ENCODE data around the genes FLVCR2 and TTLL5.

DNA sequence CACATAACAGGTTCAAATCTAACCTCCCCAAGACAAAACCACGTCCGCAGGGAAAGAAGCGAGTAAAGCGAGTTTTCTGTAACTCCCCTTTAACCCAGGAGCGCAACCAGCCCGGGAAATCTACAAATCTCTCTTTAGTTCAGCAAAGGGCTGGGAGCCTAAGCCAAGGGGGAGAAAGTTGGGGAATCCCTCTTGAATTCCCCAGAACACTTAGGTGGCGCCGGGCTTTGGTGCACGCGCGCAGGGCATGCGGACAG is 462 bp upstream of the FLVCR2 start:
- RRBS = 55% methylated on average over 7 of the region's 12 CpGs

DNA sequence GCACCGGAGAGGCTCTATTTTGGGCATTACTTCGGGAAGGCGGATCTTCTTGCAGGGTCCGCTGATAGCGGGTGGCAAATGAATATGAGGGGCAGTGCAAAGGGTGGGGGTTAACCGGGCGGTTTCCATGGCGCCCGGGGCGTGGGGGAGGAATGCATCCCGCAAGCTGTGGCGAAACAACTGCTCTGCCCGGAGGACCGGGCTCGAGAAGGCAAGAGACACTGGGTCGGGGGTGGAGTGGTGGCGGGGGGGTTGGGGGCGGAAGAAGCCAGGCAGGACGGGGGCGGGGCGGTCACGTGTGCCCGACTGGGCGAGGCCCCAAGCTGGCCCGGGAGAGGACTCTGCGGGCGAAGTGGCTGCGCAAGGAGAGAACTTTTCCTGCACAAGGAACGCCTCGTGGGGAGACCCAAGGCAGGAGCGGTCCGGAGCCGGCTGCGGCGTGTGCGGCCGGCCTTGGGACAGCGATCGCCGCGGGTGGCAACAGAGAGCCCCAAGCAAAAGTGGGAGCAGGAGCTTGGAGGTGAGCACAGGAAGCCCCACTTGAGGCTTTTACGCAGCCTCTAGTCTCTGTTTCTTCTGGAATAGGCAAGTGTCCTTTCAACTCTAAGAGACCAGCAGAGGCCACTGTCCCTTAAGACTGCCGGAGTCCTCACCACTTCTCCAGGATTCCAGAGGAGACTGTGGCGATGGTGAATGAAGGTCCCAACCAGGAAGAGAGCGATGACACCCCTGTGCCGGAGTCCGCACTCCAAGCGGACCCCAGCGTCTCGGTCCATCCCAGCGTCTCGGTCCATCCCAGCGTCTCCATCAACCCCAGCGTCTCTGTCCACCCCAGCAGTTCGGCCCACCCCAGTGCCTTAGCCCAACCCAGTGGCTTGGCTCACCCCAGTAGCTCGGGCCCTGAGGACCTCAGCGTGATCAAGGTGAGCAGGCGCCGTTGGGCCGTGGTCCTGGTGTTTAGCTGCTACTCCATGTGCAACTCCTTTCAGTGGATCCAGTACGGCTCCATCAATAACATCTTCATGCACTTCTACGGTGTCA is at the start of gene FLVCR2:
Gene FLVCR2 (plus strand): TSS at position 334 of the 1,041 bp plus-strand sequence.
- RRBS = 37% methylated on average over 19 of the region's 62 CpGs

DNA sequence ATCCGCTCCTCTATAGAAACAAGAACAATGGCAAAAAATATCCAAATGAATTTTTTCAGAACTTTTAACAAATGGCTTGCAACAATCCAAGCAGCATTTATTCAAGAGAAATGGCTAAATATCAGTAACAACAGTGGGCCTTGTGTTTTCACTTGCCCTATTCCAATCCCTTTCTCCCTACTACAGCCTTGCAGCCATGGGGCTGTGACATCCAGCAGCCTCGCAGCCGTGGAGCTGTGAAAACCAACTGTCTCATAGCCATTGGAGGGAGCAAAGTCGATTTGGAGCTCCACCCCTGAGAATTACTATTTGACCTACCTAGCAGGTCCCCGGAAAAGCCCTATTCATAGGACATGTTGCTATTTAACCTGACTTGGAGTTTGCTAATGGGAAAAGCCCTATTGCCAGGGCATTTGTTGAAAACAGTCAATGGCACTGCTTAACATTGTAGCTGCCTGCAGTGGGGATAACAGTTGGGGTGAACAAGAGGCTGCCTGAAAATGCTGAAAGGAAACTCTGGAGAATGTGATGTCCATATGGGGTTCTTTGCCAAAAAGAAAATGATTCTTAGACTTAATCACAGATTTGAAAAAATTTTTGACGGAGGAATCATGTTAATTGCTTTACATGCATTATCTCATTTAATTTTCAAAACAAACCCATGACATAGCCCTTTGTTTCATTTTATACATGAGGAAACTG is 33.2 kb downstream of the ERG28 start:
- RRBS = no CpG with 5 or more reads among the region's 6 CpGs

- RRBS = under 1% methylated on average over 21 of the region's 82 CpGs
Measured at GRCh38 chr14:75660691-75662002, at the start of gene TTLL5. Gene TTLL5 (plus strand): TSS chr14:75661246.

GRCh38 chr14:75723612-75724354 is 62.7 kb downstream of the TTLL5 start:
- RRBS = no CpG with 5 or more reads among the region's 4 CpGs

DNA sequence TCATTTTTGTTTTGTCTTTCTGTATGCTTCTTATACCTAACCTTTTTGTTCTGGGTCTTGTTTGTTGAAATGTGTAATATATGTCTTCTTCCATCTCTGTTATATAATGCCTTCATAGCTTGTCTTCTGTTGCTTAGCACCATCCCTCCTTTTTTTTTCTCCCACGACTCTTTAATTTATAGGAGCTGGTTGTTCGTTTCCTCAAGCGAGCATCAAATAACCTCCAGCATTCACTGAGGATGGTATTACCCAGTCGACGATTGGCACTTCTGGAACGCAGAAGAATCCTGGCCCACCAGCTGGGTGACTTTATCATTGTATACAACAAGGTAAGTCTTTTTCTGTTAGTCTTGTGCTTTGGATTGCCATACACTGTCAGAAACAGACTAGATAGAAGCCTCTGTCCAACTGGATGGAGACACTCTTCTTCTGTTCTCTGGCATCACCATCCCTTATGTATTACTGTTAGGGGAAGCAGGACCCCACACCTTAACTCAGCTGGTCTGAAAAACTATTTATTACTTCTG is 114.3 kb downstream of the TTLL5 start:
- RRBS = no CpG with 5 or more reads among the region's 6 CpGs

- RRBS = no CpG with 5 or more reads among the region's 7 CpGs
Measured at GRCh38 chr14:75867777-75868369, 113.9 kb downstream of the TGFB3 start.

- RRBS = no CpG with 5 or more reads among the region's 12 CpGs
Measured at GRCh38 chr14:76348787-76349372, 27.1 kb upstream of the ESRRB start.

GRCh38 chr14:76473218-76473968 is 97.5 kb downstream of the ESRRB start:
- RRBS = no CpG with 5 or more reads among the region's 18 CpGs

DNA sequence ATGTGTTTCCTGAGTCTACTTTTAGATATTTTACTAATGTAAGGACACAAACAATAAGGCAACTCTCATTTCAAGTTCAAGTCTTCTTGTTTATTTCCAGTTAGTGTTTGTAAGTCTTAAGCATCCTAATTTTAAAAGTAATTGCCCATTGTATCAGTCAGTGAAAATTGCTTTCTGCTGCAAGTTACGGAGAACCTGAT is 100.4 kb downstream of the ESRRB start:
- RRBS = no CpG with 5 or more reads among the region's 1 CpG

DNA sequence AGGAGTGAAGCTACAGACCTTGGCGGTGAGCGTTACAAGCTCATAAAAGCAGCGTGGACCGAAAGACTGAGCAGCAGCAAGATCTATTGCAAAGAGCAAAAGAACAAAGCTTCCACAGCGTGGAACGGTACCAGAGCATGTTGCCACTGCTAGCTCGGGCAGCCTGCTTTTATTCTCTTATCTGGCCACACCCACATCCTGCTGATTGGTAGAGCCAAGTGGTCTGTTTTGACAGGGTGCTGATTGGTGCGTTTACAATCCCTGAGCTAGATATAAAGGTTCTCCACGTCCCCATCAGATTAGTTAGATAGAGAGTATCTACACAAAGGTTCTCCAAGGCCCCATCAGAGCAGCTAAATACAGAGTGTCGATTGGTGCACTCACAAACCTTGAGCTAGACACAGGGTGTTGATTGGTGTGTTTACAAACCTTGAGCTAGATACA is 160.2 kb downstream of the ESRRB start:
- RRBS = no CpG with 5 or more reads among the region's 10 CpGs

GRCh38 chr14:76726315-76727089 is 34.8 kb upstream of the VASH1 start:
- RRBS = no CpG with 5 or more reads among the region's 15 CpGs

DNA sequence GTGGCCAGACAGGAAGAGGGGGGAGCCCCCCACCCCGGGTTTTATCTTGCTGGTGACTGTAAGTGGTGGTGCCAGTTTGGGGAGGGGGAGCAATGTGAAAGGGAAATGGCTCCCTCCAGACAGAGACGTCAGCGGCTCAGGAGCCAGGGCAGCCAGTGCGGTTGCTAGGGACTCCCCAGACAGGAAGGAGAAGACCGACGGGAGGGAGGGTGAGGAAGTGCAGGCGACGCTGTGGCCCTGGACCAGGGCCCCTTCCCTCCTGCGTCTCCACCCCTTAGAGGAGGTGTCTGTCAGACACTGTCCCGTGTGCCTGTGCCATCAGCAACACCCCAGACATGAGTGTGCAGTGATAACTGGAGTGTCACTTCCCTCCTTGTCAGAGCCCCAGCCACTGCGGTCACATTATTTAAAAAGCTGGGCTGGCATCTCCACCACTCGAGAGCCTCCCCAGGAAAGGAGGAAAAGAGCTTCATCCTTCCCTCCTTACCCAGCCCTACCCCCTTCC is 7.0 kb downstream of the VASH1 start:
- RRBS = no CpG with 5 or more reads among the region's 12 CpGs

DNA sequence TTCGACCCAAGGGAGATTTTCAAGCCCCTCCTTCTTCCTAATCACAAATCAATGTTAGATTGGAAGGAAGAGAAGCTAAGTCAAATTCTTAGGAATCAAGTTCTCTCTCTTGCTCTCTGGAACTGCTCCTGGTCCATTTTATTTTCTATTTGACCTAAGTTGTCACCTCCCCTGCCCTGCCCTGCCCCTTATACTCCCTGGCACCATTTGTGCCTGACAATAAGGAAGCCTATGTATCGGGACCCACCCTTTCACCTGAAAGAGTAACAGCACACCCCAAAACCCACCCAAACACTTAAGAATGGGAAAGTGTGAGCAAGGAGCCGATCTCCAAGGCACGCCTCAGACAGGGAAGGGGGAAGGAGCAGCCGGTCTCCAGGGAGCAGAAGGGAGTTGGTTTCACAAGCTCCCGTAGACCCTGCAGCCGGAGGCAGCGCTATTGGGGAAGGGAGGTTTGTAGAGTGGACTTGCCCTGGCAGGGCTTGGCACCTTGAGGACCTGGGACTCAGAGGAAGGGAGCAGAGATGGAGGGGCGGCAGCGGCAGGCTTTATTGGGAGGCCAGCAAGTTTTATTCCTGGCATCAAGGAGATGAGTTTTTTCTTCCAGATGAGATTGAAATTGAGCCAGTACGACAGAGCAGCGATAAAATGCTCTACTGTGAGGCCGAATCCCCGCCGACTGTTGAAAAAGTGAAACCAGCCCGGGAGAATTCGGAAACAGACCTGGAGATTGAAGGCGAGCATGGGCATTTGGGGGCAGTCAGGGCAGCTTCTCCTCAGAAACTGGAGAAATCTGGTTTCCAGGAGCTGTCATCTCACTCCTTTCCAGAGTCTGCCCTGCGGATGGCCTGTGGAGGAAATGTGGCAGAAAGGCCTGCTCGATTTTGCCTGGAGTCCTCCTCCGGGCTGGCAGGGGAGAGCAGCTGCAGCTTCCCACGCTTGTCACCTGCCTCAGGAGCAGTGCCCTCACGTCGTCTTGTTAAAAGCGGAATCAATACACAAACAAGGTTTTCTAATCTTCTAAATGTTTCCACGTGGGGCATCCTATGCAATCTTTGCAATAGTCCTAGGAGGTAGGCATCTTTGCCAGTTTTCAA is 1.8 kb downstream of the LRRC74A start:
- RRBS = 70% methylated on average over 3 of the region's 26 CpGs

DNA sequence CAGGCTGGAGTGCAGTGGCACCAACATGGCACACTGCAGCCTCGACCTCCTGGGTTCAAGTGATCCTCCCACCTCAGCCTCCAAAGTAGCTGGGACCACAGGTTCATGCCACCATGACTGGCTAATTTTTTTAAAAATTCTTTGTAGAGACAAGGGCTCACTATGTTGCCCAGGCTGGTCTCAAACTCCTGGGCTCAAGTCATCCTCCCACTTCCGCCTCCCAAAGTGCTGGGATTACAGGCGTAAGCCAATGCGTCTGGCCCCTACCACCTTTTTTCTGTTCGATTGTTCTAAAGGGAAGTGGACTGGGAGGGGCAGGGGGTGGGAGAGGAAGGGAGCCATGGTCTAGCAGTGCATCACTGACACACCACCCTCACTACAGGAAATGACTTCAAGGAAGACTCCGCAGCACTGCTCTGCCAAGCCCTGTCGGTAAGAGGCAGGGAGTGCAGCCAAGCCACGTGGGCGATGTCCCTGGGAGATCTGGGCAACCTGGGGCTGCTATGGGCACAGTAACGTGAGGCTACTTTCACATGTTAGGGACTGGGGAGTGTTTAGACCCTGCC is 17.9 kb downstream of the LRRC74A start:
- RRBS = no CpG with 5 or more reads among the region's 10 CpGs

- RRBS = 85% methylated on average over 2 of the region's 7 CpGs
Measured at GRCh38 chr14:76899003-76899474, 72.8 kb downstream of the LRRC74A start.

DNA sequence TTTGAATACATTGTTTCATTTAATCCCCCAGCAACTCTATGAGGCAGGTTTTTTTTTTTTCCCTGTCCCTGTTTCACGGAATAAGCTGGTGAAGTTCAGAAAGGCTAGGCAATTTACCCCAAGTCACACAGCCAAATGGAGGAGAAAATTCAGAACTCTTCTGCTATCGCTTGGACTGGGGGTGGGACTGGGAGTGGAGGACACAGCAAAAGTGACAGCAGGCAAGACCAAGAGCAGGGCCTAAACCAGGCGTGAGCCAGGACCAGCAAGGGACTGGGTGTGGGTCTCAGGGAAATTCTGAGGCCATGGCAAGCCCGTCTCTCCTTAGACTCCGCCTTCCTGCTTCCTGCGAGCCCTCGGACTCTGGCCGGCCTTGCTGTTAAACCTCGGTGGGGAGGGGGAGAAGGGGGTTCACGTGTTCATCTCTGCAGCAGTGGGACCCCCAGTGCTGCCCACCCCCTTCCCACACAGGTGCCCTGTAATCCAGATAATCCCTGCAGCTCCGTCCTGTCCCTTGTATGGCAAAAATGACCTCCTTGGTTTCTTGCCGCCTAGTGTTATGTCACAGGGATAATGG is 97.7 kb downstream of the LRRC74A start:
- RRBS = no CpG with 5 or more reads among the region's 12 CpGs

GRCh38 chr14:76939852-76940164 is 88.7 kb downstream of the IRF2BPL start:
- RRBS = no CpG with 5 or more reads among the region's 1 CpG

DNA sequence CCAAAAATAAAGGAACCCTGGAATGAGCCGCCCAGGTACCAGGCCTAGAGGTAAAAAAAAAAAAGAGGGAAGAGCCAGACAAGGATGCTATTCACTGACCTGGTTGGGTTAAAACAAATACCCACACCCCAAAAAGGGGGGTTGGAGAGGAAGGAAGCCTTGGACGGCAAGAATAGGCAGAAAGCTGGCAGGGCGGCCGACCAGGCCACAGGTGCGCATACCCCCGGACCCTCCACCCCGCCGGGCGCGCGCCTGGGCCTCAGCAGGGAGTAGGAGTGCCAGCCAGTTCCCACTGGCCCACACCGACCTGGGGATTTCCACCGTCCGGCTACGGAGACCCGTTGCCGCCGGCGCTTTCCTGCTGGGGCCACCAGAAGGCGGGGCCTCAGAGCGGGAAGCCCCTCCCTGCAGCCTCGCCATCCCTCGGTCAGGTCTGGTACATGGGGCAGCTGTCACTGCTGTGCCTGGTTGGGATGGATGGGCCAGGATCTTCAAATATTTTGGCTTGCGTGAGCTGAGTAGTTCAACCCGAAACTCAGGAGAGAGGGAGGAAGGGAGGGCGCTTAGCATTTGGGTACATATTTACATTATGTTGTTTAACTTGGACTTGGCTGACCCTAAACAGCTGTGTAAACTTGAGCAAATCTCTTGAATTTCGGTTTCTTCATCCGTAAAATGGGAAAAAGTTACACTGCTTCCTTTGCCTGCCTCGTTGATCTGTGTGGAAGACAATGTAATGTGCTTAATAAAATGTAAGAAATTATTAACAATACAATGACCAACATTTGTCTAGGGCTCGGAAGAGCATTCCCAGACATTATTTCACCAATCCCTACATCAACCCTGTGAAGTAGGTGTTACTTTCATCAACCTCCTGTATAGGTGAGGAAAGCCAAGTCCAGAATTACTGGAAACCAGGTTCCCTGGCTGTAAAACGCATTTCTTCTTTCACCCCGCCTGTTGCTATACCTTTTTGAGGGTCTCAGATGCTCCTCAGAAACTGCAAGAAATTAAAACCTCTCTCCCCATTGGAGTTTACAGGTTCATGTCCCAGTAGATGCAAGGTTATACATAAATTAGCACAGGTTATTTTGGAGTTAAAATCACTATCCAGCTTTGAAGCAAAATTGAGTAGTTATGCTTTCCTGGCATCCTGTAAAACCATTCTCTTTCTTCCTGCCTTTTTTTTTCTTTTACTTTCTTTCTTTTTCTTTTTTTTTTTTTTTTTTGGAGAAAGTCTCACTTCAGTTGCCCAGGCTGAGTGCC is 5.7 kb upstream of the IRF2BPL start:
- RRBS = 33% methylated on average over 7 of the region's 32 CpGs

DNA sequence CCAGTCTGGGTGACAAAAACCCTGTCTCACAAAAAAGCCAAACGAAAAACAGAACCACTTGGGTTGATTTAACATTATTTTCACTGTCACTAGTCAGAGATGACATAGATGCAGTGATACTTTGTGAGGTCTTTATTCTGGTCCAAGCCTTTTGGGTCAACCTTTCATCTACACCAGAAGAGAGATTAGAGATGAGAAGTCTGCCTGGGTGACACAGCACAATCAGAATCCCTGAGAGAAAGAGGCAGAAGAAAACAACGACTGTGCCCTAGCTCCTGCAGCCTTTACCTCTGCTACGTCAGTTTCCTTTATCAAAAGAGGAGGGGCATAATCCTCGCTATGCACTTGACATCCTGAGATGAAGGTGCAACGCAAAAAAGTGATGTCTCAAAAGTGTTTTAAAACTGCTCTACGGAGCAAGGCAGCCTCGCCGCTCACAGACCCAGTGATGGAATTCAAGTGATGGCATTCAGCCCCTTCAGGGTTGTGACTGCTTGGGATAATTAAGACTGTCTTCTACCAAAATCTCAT is 21.7 kb downstream of the CIPC start:
- RRBS = no CpG with 5 or more reads among the region's 8 CpGs